H7 (cell line): ENCODE measurements around a stretch of chr6.

DNA sequence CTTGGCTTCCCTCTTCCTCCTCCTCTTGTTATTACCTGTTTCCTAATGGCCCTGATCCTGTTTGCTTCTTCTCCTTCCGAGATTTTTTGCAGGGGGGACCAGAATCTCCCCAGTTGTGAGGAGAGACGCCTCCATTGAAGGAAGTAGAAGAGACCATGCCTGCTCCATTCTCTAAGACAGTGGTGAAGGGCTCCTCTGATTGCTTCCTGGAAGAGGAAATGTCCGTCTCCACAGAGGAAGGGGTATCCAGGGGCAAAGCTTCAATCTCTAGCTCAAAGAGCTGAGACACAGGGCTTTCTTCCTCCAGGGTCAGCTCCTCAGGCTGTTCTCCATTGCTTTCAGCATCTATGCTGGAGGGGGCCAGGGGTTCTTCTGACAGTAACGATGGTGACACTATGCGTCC, 1.8 kb upstream of the ZBTB22 start:
- RAMPAGE, long total RNA = no peak

DNA sequence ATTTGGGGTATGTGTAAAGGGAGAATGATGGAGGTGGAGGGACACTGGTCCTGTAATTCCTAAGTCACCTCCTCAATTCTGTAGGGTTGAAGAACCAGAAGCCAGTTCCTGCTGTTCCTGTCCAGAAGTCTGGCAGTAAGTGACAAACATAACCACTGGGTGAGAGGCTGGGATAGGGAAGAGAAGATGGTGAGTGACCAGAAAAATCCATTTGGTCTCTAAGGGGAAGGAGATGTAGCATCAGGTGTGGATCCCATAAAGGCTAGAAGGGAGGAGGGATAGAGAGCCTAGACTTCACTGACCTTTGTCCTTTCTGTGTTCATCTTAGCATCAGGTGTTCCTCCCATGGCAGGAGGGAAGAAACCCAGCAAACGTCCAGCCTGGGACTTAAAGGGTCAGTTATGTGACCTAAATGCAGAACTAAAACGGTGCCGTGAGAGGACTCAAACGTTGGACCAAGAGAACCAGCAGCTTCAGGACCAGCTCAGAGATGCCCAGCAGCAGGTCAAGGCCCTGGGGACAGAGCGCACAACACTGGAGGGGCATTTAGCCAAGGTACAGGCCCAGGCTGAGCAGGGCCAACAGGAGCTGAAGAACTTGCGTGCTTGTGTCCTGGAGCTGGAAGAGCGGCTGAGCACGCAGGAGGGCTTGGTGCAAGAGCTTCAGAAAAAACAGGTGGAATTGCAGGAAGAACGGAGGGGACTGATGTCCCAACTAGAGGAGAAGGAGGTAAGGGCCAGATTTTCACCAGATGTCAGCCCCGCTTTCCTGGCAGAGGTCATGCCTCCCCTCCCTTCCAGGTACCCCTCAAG, 7.2 kb upstream of the PHF1 start:
- RAMPAGE, long total RNA = no peak

DNA sequence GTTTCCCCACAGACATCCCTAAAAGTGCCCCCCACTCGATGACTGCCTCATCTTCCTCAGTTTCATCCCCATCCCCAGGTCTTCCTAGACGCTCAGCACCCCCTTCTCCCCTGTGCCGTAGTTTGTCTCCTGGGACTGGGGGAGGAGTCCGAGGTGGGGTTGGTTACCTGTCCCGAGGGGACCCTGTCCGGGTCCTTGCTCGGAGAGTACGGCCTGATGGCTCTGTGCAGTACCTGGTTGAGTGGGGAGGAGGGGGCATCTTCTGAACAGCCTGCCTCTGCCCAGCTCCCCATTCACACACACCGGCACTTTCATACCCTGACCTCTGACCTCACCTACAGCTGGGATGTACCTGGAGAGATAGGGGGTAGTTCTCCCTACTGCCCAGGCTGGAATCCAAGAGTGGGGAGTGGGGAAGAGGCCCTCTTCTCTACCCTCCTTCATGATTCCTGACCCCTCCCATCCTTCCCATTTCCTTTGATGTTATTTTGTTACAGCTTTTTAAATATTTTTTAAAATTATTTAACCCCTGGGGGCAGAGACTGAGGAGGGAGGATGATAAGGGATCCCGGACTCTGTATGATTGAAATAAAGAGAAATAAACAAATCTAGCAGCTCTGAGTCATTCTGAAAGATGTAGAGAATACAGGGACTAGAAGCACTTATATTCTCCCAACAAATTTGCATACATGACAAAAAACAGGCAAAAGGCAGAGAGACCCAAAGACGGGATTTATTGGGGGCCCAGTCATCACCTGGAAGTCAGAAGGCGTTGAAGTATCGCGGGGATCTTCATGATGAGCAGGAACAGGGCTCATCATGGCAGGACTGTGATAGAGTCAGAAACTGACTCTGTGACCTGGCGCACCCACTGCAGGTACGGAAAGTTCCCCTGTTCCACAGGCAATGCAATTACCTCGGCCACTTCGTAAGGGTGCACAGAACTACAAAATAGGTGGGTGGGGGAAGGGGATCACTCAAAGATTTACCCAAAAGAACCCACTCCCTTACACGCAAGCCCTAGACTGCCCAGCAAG, 1.8 kb downstream of the CUTA start:
- RAMPAGE, long total RNA = no peak

GRCh38 chr6:33429370-33430047, 9.6 kb downstream of the SYNGAP1 start:
- RAMPAGE, long total RNA = no peak

DNA sequence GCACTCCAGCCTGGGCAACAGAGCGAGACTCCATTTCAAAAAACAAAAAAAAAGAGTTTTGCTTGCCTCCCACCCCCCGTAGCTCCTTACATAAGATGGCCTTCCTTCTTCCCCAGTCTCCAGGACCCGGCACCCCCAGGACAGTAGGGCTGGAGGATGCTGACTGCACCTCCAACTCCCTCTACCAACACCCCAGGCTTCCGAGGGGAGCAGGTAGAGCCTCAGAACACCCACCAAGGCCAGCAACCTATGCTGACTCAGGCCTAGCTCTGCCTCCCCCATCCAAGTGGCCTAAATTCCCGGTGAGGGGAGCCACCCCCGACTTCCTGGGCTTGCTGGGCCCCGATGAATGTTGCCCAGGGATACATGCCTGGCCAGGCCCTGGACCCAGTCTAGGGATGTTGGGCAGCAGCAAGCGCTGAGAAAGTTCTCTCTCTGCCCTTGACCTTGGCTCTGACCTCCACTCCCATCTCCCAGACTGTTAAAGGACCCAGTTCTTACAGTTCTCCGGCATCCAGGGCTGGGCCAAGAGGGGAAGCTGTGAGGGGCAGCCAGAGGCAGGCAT, 685 bp downstream of the BAK1 start:
- RAMPAGE, long total RNA = no peak

DNA sequence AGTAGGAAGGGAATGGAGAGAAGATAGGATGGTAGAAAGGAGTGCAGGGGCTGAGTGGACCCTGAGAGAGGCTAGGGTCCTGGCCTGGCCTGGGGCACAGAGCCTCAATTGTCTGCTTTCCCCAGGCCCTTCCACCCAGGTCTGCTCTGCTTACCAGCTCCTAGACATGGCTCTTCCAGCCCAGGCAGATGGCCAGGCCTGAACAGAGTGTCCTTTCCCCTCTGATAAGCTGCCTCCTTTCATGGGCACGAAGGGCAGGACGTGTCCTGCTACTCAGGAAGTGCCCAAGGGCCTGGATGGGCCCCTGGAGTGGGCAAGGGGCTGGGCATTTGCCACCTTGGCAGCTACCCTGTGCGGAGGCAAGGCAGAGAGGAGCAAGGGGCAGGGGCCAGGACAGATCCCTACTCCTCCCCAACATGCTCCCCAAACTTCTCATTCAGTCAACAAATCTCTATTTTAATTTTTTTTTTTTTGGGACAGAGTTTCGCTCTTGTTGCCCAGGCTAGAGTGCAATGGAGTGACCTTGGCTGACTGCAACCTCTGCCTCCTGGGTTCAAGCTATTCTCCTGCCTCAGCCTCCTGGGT, 17.9 kb upstream of the BAK1 start:
- RAMPAGE, long total RNA = no peak

GRCh38 chr6:33619488-33619832, 1.7 kb upstream of the ITPR3 start:
- RAMPAGE, long total RNA = no peak

DNA sequence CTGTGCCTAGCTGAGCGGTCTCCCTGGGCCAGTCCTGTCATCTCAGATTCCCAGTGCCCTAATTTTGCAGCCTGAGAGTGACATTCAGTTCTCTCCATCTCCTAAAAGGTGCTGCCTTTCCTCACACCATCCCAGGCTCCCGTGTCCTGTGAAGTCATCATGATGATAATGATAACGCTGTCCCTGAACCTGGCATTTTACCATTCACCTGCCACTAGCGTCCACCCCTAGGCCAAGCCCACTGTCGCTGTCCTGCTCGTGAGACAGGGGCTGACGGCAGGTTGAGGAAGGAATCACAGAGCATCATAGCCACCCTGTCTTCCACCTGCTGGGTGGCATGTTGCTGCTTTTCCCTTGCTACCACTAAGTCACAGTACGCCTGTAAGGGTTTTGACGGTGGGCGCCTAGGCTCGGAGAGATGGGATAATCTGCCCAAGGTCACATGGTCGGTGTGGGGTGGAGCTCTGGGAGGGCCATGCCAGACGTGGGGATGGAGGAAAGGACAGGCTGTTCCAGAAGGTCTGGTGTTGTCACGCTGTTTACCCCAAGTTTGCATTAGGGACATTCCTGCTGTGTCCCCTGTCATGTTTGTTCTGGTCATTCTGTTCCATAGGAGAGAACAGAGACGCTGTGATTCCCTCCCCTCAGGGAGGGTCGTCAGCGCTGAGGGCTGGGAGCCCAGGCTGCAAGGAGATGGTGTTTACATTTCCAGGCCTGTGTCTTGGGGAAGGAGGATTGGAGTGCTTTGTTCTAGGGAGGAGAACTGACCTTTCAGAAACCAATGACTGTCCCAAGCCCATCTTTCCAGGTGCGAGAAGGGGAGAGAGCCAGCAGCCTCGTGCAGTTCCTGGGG, 16.2 kb downstream of the IP6K3 start:
- RAMPAGE, long total RNA = no peak

GRCh38 chr6:34094277-34094699, 51.6 kb downstream of the GRM4 start:
- RAMPAGE, long total RNA = no peak

- RAMPAGE, long total RNA = no peak
These were observed 1.0 kb downstream of the GRM4 start for GRCh38 chr6:34144695-34145450.

DNA sequence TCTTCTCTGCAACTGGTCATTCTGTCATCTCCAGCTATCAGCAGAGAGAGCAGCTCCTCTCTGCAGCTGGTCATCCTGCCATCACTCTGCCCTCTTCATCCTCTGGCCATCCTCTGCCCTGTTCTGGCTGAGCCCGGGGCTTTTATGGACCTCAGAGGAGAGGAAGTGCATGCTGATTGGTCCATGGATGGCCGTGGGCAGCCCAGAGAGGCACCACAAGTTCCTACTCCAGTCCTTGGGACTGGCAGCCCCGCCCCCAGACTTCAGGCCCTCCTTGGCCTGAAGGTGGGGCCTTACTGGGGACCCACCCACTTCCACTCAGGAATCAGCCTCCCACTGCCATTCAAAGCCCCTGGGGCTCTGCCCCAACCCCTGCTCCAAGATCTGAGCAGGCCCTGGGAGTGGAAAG, 34.3 kb upstream of the HMGA1 start:
- RAMPAGE, long total RNA = no peak

DNA sequence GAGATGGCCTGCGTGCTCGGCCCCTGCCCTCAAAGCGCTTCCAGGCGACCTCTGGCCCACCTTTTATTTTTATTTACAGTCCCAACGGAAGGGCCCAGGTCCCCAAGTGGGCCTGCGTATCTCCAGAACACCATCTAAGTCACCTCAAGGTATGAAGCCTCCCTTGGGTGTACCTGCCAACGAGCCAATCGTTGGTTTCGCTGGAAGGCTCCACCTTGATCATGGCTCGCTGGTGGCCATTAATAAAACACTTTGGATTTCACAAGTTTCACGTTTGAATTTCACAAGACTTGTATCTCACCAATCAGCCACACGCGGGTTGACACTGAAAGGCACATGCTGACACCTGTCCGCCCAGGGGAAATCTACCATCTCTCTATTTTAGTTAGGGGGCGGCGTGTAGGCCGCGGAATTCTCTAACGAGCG, 635 bp upstream of the HMGA1 start:
- RAMPAGE, long total RNA = no peak

DNA sequence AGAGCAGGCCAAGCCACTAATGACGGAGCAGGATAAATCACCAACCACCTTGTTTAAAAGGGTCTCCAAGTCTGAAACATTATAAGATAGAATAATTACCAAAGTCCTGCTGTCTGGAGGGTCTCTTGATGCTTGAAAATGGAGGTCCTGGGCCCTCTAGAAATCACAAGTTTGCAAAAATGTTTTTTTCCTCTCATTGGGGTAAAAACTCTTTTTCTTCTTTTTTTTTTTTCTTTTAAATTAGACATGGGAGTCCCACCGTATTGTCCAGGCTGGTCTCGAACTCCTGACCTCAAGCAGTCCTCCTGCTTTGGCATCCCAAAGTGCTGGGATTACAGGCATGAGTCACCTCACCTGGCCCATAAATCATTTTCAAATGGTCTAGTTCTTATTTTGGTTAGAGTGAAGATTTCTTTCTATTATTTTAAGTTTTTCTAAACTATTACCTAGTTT, 2.4 kb downstream of the HMGA1 start:
- RAMPAGE, long total RNA = no peak

DNA sequence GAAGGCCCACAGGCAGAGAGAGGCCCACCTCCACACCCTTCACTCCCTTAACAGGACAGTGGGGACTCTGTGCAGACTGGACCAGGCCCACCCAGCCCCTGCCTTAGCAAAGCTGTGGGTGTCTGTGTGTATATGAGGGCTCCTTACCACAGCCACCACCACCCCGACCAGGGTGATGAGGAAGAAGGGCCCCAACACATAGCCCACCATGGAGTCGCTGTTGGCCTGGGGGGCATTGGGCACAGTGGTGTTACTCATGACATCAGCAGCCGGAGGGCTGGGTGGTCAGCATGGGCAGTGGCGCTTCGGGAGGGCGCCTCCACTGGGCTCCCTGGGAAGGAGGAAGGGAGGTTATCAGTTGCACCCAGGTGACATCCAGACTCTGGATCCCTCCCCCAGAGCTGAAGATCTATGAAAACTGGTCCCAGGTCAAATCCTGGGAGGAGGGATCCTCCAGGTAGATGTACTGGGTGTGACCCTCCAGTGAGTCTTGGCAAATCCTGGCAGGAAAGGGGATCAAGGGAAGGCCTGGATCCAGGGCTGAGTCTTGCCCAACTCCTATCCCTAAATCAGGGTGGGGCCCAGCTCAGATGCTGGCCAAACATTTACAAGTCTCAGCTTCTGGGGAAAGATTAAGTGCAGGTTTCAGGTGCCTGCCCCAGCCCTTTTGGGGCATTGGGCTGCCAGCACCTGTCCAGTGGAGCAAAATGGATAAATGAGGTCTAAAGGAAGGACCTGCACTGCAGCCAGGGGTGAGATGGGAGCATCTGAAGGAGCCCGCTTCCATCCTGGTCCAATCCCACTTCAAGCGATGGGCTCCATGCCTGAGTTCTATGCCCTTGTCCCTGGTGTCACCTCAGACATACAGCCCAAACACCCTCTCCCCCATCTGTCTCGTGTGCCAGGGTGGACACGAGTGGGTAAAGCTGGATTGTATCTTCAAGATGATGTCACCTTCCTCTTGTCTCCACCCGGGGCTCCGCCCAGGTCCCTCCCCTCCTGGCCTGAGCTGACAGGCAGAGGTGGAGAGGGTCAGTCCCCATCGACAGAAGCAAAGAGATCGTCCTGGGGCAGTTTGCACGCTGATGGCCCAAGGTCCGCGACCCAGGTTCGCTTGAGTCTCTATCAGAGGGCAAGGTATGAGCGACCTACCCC, 895 bp downstream of the SMIM29 start:
- RAMPAGE, long total RNA = no peak

GRCh38 chr6:34273263-34273859, 24.6 kb upstream of the SMIM29 start:
- RAMPAGE, long total RNA = no peak

DNA sequence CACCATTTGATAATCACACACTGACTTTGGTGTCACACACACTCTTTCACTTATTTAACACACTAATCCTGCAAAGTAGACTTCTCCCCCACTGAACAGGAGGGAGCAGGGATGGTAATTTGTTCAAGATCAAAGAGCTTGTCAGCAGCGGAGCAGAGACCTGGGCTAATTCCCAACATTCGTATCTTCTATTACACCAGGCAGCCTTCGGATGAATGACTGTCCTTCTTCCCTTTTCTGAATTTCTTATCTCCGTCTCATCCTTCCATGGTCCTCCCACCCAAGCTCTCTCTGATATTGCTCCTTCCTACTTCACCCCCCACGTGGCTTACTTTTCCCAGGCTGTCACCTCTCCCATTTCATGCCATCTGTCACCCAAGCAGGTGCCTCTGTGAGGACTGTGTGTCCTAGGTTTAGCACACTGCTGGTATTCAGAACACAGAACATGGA, 28.5 kb upstream of the SMIM29 start:
- RAMPAGE, long total RNA = no peak

- RAMPAGE, long total RNA = no peak
These were observed 52.7 kb upstream of the SMIM29 start for GRCh38 chr6:34301307-34302171.

GRCh38 chr6:34424493-34424871, 1.4 kb downstream of the RPS10 start:
- RAMPAGE, long total RNA = no peak

DNA sequence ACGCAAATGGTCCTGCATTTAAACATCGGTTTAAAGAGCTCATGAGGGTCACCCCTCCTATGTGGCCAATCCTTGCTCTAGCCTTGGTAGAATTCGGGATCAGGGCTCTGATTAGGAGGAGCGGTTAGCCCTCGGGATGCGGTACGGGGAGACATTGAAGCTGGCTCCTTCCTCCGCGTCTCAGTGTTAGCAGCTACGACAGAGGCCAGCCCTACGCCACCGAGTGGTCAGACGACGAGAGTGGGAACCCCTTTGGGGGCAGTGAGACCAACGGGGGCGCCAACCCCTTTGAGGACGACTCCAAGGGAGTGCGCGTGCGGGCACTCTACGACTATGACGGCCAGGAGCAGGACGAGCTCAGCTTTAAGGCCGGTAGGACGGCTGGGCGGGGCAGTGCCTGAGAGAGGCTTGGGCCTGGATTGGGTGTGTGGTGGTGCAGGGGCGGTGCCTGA, 24.7 kb downstream of the SPDEF start:
- RAMPAGE, long total RNA = no peak

- RAMPAGE, long total RNA = no peak
These were observed 24.1 kb downstream of the SPDEF start for GRCh38 chr6:34531868-34532538.